LHCN-M2 (cell line): ENCODE measurements around a stretch of chr3.

GRCh38 chr3:194267822-194268316 is 83.3 kb downstream of the CPN2 start:
- RAMPAGE, long total RNA: no peak

GRCh38 chr3:194286658-194287146 is 64.4 kb downstream of the CPN2 start:
- RAMPAGE, long total RNA: no peak

DNA sequence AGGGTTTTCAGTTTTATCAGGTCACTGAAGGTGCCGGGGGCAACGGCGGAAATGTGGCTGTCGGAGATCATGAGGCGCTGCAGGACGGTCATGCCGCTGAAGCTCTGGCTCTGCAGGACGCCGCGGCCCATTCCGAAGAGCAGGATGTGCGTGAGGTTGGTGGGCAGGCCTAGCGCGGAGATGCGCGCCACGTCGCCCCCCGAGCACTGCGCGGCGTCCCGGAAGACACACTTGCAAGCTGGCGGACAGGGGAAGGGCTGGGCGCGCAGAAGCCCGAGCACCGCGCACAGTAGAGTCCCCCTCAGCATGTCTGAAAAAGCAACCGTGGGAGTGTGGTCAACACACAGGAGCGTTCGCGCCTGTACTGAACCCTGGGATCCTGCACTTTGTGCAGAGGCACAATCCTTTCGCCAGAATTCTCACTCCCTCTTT is 1.1 kb downstream of the GP5 start:
- RAMPAGE, long total RNA: no peak

- RAMPAGE, long total RNA: no peak
Observed at GRCh38 chr3:194424991-194425626, 26.0 kb upstream of the GP5 start.

DNA sequence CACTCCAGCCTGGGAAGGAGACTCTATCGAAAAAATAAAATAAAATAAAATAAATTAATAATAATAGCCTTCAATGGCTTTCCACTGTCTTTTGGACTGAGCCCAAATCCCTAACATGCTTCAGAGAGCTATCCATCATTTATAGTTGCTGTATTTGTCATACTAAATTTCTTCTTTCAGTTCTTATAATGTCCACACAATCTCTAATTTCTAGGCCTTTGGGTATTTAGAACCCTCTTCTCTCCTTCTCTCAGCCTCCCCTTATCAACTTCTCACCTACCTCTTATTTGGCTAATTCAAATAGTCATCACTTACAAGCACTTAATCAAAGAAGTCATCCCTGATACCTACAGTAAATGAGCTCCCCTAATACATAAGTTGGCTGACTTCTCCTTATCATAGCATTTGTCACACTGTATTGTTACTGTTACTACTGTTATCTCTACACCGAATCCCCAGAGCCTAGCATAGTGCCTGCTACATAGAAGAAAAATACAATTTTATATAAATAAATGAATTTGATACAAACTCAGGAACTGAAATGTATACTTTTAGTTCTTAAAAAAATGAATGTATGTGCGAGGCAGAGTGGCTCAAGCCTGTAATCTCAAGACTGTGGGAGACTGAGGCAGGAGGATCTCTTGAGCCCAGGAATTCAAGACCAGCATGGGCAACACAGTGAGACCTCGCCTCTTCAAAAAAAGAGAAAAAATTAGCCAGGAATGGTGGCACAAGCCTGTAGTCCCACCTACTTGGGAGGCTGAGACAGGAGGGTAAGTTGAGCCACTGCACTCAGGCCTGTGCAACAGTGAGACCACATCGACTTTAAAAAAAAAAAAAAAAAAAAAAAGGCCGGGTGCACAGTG is 34.1 kb downstream of the ATP13A3 start:
- RAMPAGE, long total RNA: no peak

GRCh38 chr3:194477565-194477873 is 9.3 kb downstream of the ATP13A3 start:
- RAMPAGE, long total RNA: no peak

DNA sequence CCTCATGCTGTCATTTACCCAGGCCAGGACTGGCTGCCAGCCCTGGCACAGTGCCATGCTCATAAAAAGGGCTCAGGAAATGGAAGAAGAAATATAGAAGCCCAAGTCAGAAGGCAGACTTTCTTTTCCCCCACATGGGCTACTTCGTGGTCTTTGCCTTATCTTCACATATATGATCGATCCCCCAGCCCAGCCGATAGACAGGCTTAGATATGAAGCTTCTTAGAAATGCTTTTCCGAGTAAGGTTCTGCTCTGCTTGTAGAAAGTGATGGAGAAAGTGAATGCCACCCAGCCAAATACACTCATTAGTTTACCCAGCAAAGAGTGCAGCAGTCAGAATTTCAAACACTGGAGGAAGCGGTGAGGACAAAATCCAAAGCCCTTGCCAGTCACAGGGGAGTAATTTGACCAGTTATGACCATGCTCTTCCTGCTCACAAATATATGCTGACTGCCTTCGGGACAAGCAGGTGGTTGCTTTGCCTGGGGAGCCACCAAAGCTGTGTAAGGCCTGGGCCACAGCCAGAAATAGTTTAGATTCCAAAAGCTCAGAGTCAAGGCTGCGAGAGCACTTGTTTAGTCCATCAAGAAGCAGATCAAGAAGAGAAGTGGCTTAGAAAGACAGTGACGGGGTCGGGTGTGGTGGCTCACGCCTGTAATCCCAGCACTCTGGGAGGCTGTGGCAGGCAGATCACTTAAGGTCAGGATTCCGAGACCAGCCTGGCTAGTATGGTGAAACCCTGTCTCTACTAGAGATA is 50.9 kb upstream of the ATP13A3 start:
- RAMPAGE, long total RNA: no peak

DNA sequence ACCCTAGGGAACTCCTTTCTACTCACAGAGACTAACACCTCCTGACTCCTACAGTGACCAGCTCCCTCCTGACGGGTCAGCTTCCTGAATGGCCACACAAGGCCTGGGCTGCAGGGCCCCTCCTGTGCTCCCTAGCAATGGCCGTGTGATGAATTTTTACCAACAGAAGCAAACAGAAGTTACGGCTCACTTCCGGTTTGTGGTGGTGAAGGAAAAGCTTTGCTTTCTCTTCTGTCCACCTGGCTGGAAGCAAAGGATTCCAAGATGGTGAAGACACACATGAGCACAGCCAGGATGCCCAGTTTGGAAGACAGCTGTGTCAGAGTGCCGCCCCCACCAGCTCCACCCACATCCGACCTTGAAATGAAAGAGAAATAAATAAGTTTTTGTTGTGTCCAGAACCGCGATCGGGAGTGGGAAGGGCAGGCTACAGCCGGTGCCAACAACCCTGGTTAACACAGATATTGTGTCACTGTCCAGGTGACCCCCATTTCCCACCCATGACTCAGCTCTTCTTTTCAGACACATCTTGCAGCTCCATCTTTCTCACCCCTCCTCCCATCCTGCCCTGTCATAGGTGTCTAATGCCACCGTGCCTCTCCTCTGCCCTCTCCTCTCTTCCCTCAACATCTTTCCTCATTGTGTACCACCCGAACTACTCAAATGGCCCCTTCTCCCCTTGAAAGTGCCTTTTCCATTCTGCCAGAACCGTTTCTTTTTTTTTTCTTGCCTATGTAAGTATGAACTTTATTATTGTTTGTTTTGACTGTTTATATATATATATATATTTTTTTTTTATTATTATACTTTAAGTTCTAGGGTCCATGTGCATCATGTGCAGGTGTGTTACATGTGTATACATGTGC is 69.8 kb upstream of the ATP13A3 start:
- RAMPAGE, long total RNA: no peak

GRCh38 chr3:194586784-194587045 is 46.5 kb downstream of the TMEM44 start:
- RAMPAGE, long total RNA: no peak

DNA sequence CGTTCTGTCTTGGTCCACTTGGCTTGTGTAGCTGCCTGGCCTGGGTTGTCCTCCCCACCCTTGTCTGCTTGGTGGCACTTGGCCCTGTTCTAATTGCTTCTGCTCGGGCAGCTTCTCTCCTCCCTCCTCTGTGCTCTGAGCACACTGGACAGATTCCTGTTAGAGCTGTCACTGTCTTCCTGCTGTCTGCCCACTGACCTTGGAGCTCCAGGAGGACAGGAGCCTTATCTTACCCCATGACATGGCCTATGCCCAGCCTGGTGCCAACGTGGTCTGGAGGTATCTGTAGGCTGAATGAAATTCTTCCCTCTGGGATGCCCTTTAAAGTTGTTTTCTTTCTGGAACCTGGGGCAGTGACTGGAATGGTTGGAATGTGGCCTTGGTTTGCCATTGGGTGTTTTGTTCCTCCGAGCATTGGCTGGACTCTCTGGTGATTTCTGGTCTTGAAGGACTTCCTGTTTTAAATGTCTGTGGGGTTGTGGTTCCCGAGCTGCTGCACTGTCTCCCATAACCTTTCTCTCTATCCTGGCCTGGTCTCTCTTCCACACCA is 94.1 kb downstream of the FAM43A start:
- RAMPAGE, long total RNA: no peak

GRCh38 chr3:194840632-194840928 is 154.9 kb downstream of the FAM43A start:
- RAMPAGE, long total RNA: no peak

DNA sequence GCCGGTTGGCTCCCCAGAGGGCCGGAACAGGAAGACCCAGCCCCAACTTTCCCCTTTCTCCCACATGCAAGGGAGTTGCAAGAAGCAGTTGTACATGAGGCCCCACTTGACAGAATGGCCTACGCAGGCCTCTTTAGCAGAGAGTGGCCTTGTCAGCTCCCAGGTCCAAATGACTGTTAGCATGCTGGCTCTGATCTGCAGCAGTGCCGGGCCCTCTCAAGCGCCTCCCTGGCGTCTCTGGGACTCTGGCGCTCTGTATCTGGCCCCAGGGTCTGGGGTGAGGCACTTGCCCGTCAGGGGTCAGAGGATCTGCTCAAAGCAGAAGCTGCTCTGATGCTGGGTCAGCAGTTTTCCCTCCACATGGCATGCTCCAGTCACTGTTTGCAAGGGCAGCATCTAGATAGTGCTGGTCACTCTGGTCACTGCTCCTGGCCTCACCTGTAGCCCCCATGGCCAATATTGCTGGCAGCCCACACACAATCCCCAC is 254.4 kb downstream of the FAM43A start:
- RAMPAGE, long total RNA: no peak

- RAMPAGE, long total RNA: no peak
Observed at GRCh38 chr3:195160278-195161061, 110.5 kb downstream of the XXYLT1 start.

- RAMPAGE, long total RNA: no peak
Observed at GRCh38 chr3:195259425-195260550, 11.2 kb downstream of the XXYLT1 start.

DNA sequence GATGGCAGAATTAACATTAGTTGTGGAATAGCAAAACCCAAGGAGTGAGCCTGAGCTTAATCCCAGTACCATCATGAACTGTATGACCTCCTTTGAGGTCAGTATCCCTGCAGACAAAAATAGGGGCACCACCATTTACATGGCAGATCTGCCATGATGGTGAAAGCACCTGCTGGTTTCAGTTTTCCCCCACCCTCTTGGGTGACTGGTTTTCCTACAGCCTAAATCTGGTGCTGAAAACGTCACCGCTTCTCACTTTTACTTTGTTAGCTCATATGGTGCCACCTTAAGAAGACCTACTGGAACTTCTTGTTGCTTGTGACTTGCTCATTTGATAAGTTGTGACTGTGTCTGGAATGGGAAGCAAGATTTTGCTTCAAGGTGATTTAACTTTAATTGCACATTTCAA is 5.2 kb downstream of the PPP1R2 start:
- RAMPAGE, long total RNA: no peak

GRCh38 chr3:195558586-195559021 is 15.5 kb upstream of the PPP1R2 start:
- RAMPAGE, long total RNA: no peak

GRCh38 chr3:195635914-195636270 is 52.2 kb upstream of the APOD start:
- RAMPAGE, long total RNA: no peak

DNA sequence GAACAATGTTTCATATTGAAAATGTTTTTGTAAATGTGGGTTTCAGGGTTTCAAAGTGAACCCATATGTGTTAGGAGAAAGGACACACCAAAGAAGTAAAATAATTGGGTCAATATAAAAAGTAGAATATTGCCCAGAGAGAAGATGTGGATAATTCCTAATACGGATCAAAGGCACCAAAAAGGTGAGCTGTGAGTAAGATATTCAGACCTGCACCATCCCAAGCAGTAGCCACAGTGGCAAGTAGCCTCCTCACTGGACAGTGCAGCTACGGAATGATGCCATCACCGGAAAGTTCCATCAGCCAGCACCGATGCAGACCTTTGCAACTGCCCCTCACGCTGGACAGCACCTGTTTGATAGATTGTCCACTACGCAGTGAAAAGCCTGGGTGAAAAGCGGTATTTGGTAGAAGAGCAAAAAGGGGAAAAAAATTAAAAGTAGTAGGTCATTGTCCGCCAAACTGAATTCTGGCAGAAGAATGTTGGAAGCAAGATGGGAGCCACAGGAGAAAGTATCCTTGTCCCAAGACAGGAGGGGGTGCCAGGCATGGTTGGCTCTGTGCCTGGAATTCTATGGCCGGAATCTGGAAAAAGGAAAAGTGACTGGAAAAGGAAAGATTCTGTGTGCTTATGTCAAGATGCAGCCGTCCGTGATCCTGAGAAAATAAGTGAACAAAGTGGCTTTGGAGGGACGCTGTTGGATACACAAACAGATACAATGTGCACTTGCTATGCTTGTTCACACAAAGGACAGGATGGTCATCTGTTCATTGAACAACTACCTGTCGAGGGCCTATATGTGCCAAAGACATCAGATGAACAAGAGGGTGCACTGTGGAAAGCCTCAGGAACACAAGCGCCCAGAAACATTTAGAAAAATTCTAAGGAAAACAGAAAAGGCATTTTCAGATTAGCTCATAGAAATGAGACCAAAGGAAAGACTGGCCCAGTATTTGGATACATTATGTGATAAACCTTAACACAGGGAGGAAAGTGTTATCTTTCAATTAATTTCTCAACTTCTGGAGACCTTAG is 28.6 kb upstream of the MUC20 start:
- RAMPAGE, long total RNA: no peak

DNA sequence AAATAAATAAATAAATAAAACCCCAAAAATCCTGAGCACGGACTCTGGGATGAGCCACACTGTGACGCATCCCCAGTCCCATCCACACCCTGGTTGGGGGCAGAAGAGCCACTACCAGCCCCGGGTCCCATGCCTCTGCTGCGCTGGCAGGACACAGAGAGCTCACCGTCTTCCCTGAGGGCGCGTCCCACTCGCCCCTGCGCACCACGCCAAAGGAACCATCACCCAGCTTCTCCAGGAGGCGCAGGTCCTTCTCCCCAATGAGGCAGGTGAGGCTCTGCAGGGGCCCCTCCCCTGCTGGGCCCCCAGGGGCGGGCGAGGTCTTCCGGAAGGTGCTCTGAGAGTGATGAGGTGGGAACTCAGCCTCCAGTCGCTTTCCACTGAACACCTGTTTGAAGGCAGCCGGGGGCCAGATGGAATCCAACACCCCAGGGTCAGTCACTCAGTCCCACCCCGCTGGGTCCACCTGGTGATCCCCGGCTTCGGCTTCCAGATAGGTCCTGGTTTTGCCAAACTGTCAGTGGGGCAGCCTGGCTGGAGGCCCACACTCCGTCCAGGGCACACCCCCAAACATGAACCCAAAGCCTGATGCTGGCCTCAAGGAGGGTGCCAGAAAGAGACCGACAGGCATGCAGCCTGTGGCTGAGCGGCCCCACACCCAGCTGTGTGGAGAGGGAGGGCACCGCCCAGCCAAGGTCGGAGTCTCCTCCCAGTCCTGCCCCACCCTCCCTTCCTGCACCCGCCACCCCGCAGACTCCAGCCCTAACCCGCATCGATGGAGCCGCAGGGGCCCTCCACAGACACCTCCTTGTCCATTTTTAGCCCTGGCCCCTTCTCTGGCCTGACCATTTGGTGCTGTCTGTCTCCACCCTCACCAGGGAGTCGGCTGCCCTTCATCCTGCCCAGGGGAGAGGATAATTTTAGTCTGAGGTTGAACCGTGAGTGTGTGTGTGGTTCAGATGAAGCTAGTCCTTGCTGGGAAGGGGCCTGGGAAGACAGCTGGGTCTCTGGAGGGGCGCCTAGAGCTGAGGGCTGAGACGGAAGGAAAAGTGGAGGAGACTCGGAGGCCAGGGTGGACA is 23.4 kb downstream of the TNK2 start:
- RAMPAGE, long total RNA: no peak

- RAMPAGE, long total RNA: no peak
Observed at GRCh38 chr3:195908759-195909827, 742 bp upstream of the TNK2 start.